Ileum (tissue), 1 donor: ENCODE measurements around the genes TCEANC2 and LEXM.

DNA sequence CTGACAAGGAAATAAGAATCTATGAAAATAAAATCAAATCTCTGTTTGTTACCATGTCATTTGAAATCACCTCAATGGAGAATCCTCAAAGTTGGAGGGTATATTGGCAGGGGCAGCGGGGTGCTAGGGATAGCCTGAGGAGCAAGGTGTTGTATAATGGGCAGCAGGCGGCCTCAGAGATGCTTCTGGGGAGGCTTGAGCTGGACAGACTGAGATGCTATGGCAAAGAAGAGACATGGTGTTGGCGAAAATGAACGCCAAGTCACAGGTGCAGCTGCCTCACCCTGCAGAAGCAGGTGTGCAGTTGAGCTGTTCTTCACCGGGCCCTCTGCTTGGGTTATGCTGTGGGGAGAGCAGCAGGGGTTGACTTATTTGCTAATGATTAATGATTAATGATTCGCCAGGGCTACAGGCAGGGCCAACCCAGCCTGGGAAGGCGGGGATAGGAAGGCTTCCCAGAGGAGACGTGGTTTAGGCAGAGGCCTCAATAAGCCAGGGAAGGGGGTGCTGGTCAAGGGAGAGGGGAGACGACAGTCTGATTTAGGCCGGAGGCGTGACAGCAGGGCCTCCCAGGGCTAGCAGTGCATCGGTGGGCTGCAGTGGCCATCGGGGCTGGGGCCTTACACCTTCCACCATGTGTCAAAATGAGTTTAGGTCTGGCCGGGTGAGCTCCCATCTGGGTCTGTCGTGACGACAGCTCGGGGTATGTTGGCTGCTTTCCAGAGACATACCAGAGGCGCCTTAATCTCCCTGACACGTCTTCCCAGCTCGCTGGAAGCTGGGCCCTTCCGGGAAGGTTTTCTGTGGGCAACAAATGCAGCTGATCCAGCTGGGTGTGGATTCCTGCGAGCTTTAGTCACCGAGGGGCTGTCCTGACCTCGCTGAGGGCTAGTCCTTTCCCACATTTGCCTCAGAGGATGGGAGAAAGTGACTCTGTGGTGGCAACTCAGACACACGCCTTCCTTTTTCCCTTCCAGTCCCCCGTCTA is 3.5 kb upstream of the SLC1A7 start:
- PRO-cap, result bidirectional peak, plus-strand start at position 458 of the sequence, minus-strand start at position 330 of the sequence; bidirectional peak, plus-strand start at position 913 of the sequence, minus-strand start at position 765 of the sequence

- PRO-cap, result unidirectional peak, minus-strand start at chr1:53183414
Measured at GRCh38 chr1:53183244-53183965, 13.2 kb upstream of the CPT2 start.

GRCh38 chr1:53246814-53247084 is 8.4 kb upstream of the MAGOH start:
- PRO-cap, result no peak

- PRO-cap, result bidirectional peak, plus-strand start at chr1:53326434, minus-strand start at chr1:53326244
Measured at GRCh38 chr1:53325920-53326386, 1.9 kb downstream of the LRP8 start.

DNA sequence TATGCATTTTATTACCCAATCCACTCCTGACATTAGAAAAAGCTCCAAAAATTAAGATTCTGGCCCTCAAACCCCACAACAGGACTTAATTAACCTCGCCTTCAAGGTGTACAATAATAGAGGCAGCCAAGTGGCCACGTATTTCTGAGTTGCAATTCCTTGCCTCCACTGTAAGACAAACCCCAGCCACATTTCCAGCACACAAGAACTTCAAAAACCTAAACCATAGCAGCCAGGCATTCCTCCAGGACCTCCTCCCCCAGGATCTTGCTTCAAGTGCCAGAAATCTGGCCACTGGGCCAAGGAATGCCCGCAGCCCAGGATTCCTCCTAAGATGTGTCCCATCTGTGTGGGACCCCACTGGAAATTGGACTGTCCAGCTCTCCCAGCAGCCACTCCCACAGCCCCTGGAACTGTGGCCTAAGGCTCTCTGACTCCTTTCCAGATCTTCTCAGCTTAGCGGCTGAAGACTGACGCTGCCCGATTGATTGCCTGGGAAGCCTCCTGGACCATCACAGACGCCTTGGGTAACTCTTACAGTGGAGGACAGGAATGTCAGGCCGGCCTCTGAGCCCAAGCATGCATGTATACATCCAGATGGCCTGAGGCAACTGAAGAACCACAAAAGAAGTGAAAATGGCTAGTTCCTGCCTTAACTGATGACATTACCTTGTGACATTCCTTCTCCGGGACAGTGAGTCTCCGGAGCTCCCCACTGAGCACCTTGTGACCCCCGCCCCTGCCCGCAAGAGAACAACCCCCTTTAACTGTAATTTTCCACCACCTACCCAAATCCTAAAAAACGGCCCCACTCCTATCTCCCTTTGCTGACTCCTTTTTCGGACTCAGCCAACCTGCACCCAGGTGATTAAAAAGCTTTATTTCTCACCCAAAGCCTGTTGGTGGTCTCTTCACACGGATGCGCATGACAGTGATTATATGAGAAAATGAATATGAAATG is 24.7 kb upstream of the DMRTB1 start:
- PRO-cap, result no peak

DNA sequence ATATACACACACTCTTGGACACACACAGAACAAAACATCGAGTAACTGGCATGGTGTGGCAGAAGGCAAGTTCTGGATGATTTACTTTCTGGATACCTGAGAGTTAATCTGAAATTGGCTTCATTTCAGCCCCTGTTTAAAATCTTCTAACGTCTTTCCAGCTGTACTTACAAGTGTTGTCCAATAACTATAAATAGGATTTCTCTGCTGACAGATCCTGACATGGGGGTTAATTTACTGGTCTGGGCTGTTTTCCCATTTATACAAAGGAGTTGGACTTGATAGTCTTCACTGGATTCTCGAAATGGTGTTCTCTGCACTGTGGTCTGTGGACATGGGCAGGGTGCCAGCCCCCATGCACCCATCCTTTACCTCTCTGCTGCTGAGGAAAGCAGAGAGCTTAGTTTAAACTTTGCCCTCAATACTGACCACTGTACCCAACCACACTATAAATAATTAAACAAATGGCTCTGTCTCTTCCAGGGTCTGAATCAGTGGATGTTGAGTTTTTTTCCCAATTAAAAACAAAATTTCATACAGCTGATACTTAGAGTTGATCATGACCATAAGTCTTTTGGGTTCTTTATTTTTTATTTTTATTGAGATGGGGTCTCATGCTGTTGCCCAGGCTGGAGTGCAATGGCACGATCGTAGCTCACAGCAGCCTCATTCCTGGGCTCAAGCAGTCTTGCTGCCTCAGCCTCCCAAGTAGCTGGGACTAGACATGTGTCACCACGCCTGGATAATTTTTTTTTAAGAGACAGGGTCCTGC is 5.3 kb downstream of the DIO1 start:
- PRO-cap, result no peak

DNA sequence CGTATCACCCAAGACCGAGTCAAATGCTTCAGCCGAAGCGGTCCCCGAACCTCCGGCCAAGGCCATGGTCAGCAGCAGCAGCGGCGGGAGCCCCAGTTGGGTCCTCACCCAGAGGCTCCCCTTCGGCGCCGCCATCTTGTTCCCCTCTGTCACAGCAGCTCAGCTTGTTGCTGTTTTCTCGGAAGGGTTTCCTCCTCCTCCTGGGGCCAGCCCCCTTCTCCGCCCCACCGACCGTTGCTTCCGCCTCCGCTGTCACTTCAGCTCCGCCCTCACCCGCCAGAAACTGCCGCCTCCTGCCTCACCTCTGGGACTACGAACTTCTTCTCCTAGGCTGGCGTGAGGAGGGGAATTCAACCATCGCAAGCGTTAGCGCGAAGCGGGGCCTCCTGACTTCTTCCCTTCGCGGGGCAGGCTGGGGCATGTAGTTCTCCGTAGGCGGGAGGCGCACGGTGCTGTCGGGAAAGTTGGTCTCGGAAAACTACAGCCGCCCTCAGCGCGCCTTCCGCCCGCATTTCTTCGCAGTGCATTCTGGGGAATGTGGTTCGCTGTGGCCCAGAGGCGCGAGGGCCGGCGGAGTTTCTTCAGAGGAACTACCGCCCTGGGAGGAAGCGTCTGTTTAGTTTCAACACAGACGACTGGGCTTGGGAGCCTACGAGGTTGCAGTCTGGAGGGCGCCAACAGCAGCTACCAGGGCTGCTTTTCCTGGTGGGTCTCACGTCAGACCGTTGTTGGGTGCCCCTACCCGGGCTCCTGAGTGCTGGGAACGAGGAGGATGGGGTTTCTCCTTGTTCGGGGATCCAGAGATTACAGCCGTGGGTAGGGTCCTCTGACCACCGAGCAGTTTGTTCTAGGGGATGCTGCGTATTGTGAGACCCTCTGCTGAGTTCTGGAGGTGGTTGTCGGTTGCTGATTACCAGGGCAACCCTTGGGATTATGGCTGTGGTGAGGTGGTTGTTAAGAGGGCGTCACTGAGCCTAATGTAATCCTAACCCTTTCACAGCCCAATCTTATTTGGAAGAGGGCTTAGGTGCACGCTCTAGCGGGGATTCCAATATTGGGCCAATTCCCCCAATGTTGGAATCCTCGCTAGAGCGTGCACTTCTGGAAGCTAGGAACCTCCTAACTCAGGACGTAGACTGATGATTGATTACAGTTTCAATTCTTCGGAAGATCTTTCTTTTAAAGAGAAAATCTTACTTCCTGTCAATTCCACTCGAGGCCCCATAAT is at the start of gene TCEANC2:
Gene TCEANC2 (plus strand): TSS at position 555 of the 1,228 bp plus-strand sequence.
- PRO-cap, result bidirectional peak, plus-strand start at position 630 of the sequence, minus-strand start at position 148 of the sequence

GRCh38 chr1:54095799-54096480 is 42.5 kb downstream of the TCEANC2 start:
- PRO-cap, result no peak

DNA sequence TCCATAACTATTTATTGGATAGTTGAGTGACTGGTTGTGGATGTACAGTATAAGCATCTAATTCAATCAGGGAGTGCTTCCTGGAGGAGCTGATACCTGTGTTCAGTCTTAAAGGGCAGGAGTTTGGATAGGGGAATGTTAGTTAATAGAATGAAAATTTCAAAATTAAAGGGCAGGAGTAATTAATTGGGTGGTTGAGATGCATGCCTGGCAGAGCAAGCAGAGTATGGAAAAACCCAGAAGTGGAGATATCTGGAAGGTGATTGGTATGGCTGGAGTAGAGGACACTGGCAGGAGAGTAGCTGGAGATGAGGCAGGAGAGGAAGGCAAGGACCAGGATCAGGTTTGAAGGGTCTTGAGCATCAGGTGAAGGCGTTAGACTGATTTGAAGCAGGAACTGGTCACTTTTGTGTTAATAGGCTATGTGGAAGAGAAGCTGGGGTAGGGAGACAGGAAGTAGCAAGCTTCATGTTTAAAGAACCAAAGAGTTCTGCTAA is 45.3 kb downstream of the TCEANC2 start:
- PRO-cap, result no peak

GRCh38 chr1:54124492-54124981 is 28.3 kb downstream of the CDCP2 start:
- PRO-cap, result no peak

GRCh38 chr1:54218885-54219640 is 19.1 kb downstream of the MRPL37 start:
- PRO-cap, result no peak

- PRO-cap, result no peak
Measured at GRCh38 chr1:54227072-54227738, 27.2 kb downstream of the MRPL37 start.

DNA sequence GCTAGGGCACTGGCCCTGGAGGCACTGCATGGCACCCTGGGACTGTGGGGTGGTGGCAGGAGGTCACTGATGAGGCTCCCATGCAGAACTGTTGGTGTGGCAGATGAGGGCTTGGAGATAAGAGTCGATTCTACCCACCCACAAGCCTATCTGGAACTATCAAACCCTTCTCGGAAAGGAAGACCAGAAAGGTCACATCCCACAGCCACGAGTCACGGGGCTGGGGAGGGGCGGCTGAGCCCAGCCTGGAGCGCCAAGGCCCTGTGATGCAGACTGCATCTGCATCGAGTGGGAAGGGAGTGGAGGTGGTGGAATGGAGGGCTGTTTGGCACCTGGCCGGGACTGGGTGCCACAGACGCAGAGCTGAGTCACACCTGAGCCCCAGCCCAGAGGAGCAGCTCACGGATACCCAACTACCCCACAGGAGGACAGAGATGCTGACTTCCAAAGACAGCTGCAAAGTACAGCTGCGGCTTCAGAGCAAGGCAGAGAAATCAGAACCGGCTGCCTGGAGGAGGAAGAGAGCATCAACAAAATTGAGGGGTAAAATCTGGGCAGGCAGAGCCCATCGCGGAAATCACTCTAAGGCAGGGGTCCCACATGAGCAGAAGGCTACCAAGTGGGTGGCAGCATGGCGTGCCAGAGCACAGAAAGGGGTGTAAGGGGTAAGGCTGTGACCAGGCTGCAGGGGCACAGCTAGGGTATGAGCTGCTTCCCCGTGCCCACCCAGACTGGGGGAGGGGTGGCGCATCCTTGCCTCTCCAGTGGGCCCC is 29.7 kb downstream of the MRPL37 start:
- PRO-cap, result no peak

- PRO-cap, result no peak
Measured at GRCh38 chr1:54263077-54263731, 63.2 kb downstream of the MRPL37 start.

DNA sequence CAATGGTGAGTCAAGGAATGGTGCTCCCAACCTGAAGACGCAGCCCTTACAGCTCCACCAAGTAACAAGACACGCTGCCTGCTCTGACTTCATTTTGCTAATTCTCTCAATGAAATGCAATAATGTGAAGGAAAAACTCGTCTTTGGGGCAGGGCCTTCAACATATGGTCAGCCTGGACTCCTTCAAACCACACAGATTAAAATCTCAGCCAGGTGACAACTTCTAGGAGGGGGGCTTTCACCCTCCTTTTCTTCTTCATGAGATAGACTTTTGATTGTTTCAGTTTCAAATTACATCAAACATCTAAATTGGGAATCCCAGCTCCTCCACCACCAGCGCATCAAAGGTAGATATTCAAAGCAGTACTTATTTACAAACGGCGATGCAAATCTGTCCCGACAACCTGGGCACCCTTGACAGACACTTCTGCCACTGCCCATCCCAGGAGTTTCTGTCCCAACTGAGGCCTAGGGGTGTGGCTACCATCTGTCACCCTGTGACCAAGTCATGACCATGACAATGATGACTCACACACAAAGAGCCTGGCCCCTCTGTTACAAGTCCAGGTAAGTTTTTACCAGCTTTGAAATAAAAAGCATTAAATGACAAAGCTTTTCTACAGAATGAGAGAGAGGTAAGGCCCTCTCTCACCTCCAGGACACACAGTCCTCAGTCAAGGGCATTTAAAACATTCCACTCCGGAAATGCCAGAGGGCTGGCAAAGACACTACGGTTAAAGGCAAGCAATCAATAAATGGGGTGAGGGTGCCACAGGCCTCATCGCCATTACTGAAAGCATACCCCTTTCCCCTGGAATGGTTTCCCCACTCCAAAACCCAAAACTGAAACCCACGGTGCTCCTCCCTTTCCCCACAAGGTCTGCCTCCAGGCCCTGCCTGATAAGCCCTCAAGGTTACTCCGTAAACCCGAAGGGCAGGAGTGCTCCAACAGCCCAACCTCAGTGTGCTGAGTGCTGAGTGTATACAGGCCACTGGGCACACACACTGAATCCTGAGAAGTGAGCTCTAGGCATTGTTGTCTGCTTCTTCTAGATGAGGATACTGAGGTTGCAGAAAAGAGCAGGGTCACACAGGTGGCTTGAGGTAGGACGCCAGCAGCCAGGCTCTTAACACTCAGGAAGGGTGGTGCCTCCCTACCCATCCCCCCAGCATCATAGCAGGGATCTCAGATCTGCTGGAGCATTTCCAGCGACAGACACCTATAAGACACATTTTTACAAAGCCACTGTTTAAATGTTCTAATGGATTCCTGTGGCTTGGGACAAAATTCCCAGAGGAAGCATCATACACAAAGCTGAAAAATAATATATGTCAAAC is 171.2 kb upstream of the ACOT11 start:
- PRO-cap, result no peak

GRCh38 chr1:54407999-54408277 is 140.1 kb upstream of the ACOT11 start:
- PRO-cap, result no peak

DNA sequence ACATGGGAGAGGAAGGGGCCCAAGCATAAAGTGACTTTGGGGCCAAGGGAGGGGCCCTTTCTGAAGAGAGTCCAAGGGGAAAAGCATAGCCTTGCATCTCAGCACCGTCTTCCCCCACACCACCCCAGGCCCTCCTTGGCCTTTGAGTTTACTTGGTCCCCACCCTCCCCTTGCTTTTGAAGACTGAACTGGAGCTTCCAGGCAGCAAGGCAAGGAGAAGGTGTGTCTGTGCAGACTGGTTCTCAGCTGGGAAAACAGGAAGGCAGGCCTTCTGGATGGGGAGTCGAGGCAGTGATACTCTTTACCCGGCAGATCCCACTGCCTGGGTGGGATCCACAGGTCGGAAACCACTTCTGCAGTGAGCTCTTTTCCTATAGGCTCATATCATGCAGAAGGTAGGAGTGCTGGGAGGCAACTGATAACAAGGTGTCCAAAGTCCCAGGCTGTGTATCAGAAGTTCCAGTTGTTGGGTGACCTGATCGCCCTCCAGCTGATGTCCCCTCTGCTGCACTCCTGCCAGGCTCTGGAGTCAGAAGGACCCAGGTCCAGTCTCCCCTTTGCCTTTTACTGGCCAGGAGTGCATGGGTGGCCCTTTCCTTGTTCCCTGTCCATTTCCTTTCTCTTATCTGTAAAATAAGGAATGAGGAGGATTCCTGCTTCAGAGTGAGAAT is 17.1 kb downstream of the ACOT11 start:
- PRO-cap, result bidirectional peak, plus-strand start at position 462 of the sequence, minus-strand start at position 320 of the sequence

- PRO-cap, result no peak
Measured at GRCh38 chr1:54592471-54592722, 30.9 kb downstream of the FAM151A start.

- PRO-cap, result unidirectional peak, plus-strand start at chr1:54781464
Measured at GRCh38 chr1:54780898-54781749, 16.8 kb upstream of the PARS2 start.

DNA sequence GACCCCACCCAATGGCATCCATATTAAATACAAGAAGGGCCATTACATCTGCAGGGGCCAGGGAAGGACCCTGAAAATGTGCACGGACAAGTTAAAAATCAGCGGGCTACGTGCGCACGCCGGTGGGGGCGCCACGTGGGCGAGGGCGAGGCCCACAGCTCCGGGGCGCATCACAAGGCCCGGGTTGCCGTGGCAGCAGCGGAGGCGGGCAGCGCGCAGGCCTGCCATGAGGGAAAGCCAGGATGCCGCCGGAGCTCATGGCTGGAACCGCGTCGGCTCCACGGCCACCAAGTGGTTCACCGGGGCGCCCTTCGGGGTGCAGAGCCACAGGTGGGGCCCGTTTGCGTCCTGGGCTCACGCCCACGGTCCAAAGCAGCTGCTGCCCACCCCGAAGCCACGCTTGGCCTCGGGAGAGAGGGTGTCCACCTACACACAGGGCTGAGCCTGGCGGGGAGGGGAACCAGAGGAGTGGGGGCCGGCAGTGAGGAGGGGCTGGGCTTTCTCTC is at the start of gene LEXM:
Gene LEXM (plus strand): TSS at position 173 of the 506 bp plus-strand sequence.
- PRO-cap, result no peak